LNCaP clone FGC (cell line): ENCODE data around the gene GLCE.

- RRBS, 2 experiments = no CpG with 5 or more reads among the region's 10 CpGs
Measured at GRCh38 chr15:68608366-68609180, 29.8 kb downstream of the CORO2B start.

GRCh38 chr15:68775943-68776310, 44.8 kb downstream of the ANP32A start:
- RRBS, 2 experiments = no CpG with 5 or more reads among the region's 1 CpG

- RRBS, 2 experiments = 1 to 2% methylated on average over 1 of the region's 33 CpGs
Measured at GRCh38 chr15:68819689-68820243, 929 bp downstream of the ANP32A start.

DNA sequence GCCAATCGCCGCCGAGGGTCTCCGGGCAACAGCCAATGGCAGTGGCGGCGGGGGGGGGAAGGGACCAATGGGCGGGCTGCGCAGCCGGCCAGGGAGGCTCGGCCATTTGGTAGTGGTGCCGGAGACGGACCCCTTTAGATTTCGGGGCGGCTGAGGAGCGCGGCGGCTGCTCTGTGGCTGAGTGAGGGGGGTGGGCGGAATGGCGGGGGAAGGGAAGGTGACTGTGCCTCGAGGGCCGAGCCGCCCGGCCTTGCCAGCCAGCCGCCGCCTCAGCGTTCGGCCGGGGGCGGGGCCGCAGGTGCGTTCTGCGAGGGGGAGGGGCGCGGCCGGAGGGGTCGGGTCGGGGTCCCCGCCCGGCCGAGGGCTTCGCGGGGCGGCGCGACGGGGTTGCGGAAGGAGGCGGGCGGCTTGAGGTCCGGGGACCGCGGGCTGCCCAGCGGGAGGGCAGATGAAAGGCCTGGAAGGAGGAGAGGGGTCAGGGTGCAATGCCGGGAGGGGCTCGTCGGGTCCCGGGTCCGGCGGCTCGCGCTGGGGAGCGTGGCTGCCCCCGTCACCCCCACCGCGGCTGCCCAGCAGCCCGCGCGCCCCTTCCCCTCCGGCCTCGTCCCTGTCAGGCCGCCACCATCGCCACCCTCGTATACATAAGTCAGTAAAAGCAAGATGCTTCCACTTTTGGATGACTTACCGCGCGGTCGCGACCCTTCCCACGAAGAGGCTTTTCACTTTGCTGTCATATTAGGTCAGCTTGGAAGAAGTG, 437 bp upstream of the ANP32A start:
- RRBS, 2 experiments = 1% methylated on average over 41 of the region's 79 CpGs

GRCh38 chr15:69159710-69161203, at the start of gene GLCE:
Gene GLCE, plus strand, starts transcription at chr15:69160635.
- RRBS, 2 experiments = 1% methylated on average over 33 of the region's 95 CpGs

- RRBS, 2 experiments = no CpG with 5 or more reads among the region's 5 CpGs
Measured at GRCh38 chr15:69181349-69182151, 21.1 kb downstream of the GLCE start.

GRCh38 chr15:69499888-69500248, 47.2 kb downstream of the RPLP1 start:
- RRBS, 2 experiments = no CpG with 5 or more reads among the region's 10 CpGs

DNA sequence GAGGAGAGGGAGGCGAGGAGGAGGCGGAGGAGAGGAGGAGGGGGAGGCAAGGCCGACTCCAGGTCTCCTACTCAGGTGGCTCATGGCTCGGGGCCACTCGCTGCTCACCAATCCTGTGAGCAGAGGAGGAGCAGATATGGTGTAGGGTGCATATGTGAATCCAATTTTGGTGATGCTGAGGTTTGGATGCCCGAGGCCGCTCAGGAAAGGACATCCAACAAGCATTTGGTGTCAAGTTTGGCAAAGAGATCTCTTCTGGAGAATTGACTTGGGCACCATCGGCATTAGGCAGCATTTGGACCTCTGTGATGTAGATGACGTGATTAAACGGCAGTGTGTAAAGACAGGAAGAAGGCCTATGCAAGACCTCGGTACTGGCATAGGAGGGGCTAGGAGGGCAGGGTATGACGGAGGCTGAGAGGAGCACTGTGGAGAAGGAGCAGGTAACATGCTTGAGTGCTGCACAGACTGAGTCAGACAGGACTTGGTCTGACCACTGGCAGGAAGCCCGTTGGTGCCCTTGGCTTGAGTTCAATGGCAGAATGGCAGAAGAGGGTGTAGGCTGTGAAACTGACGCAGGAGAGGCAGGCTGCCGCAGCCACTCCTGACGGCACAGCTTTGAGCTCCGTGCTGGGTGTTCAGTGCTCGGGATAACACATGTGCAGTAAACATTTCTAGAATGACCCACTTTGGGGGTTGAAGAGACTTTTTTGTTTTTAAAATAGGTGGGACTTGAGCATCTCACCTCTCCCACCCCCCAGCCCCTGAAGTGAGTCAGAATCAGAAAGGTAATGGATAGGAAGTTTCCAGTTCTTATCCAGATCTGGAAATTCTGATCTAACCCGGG, 126.1 kb downstream of the RPLP1 start:
- RRBS, 2 experiments = 92 to 93% methylated on average over 1 of the region's 19 CpGs

GRCh38 chr15:69714069-69714824, 261.6 kb downstream of the RPLP1 start:
- RRBS, 2 experiments = no CpG with 5 or more reads among the region's 10 CpGs

DNA sequence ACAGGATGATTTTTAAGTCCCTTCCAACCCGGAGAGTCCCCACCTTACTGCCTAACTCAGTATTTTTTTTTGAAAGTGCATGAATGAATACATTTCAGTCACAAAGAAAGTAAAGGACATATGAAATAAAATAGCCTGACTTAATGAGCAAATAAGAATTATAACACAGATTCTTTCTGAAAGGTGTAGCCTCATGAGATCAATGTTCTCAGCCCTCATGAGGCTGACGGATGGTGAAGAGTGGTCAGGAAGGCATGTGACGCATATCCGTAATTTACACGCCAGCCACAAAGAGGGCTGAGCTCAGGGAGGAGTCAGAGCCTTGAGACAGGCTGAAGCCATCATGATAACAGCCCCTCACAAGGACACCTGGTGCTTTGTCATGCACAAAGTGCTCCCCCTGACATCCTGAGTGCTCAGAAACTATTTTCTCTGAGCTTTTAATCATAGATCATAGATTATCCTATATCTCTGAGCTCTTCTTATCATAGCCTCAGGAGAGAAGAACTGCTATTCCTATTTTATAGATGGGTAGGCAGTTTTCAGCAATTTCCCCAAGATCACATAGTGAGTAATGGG, 266.9 kb downstream of the RPLP1 start:
- RRBS, 2 experiments = no CpG with 5 or more reads among the region's 5 CpGs

GRCh38 chr15:70056619-70056908, 41.2 kb downstream of the TLE3 start:
- RRBS, 2 experiments = no CpG with 5 or more reads among the region's 8 CpGs

GRCh38 chr15:70059148-70059832, 38.4 kb downstream of the TLE3 start:
- RRBS, 2 experiments = 100% methylated on average over 1 of the region's 7 CpGs; no CpG with 5 or more reads in 1 of the 2 experiments

- RRBS, 2 experiments = no CpG with 5 or more reads among the region's 4 CpGs
Measured at GRCh38 chr15:70065535-70065898, 32.2 kb downstream of the TLE3 start.

DNA sequence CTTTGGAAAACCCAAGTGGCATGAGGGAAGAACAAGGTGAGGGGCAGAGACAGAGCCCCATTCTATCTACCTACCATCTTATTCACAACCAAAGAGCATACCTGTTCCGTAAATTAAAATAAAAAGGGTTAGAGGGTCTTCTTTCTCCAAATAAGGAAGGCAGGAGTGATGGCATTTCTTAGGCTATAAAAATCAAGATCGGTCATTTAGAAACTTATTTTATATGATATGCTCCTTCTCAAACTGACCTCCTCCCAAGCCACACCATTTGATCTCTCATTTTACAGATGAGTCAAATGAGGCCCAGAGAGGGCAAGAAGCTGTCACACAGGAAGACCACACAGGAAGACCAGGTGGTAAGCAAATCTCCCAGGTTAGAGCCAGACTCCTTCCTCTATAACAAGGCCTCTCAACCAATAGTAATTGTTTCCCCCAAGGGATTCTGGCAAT, 13.9 kb downstream of the TLE3 start:
- RRBS, 2 experiments = no CpG with 5 or more reads among the region's 2 CpGs

GRCh38 chr15:70088788-70089665, 8.7 kb downstream of the TLE3 start:
- RRBS, 2 experiments = no CpG with 5 or more reads among the region's 27 CpGs

GRCh38 chr15:70195630-70196502, 98.1 kb upstream of the TLE3 start:
- RRBS, 2 experiments = 71 to 100% methylated on average over 1 of the region's 12 CpGs

GRCh38 chr15:70348810-70349537, 251.3 kb upstream of the TLE3 start:
- RRBS, 2 experiments = 84 to 87% methylated on average over 6 to 7 of the region's 15 CpGs

DNA sequence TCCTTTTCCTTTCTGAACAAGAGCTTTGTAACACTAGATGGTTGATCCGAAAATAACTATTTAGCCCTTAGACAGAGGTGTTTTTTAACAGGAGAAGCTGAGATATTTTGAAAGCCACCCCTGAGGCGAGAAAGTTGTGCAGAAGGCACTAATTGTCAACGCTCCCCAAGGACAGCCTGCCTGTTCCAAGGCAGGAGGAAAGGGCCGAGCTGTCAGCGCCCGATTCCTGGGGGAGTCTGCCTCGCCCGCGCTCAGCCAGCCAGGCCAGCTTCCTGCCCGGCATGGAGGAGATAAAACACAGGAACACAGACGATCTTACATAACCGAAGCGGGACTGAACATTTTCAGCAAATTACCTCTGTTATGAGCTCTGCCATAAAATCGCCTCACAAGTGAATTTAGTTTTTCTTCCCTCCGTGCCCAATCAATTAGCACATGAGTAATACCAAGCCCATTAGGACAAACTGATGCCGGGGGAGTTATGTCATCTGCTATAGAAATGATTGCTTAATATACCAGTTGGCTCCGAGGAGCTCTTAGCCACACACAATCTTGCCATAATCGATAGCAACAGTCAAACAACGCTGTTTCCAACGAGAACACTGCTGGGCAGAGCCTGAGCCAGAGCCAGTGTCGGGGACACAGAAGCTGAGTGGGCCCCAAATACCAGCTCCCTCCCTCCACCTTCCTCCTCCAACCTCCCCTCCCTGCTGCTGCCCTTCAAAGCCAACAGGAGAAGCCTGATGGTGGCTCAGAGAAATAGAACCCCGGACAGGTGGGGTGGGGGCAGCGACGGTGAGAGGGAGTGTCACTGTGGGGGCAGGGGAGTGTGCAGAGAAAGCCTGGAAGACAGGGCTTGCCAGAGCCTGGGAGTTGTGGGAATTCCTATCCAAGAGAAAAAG, 279.3 kb upstream of the TLE3 start:
- RRBS, 2 experiments = no CpG with 5 or more reads among the region's 24 CpGs

DNA sequence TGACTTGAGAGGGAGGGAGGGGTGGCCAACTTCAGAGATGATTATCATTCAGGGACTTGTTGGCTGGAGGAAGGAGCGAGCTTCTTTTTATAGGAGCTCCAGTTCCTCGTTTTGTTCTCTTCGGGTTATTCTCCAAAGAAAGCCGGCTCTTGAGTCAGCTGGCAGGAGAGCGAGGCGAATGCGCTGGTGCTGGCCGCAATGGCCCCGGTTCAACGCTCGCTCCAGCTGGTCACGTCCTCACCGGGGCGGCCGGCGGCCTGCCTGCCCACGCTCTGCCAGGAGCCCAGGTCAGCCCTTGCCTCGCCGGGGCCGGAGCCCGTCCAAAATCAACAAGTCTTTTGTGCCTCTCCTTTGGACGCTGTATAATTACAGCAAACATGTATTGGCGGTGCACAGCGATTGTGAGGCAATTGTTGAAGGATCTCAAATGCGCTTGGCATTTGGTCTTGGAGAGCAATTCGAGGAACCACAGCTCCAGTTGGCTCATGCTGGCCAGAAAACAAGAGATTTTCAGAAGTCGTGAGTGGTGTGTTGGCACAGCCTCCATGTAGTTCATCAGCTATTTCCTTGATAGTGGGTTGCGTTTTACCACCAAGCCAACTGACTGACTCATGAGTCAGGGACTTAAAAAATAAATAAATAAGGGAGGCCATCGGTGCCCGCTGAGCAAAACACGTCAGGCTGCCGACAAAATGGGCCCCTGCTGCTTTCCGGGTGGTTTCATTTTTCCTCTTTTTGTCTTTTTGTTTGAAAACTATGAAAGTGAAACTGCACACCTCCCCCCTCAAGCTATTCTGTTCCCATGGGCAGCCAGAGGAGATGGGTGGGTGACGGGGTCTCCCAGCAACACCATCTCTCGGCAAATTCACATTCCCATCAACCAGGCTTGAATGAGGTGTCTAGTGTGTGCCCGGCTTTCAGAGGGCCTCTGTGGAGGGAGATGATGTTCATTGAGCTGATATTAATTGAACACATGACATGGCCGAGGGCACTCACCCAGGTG, 288.4 kb downstream of the UACA start:
- RRBS, 2 experiments = 2% methylated on average over 11 of the region's 37 CpGs

GRCh38 chr15:70486426-70487393, 276.6 kb downstream of the UACA start:
- RRBS, 2 experiments = no CpG with 5 or more reads among the region's 17 CpGs